Cardiac ventricle fibroblast (primary cell): ENCODE measurements around a stretch of chr5.

DNA sequence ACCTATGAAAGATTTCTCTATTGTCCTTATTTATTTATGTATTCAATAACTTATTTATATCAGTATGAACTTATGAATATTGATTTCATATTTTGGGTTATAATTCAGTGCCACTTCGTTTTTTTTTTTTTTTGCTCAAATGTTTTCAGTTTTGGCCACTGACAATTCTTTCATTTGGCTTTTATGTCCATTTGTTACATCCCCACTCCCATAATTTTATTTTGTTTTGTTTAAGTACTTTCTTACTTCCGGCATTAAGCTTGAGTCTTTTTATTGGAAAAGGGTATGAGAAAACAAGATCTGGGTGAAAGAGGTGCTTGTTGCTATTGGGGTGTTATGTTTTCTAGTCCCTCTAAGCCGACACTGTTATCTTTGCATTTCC, 620.6 kb upstream of the CTNND2 start:
- RAMPAGE, long total RNA = no peak

DNA sequence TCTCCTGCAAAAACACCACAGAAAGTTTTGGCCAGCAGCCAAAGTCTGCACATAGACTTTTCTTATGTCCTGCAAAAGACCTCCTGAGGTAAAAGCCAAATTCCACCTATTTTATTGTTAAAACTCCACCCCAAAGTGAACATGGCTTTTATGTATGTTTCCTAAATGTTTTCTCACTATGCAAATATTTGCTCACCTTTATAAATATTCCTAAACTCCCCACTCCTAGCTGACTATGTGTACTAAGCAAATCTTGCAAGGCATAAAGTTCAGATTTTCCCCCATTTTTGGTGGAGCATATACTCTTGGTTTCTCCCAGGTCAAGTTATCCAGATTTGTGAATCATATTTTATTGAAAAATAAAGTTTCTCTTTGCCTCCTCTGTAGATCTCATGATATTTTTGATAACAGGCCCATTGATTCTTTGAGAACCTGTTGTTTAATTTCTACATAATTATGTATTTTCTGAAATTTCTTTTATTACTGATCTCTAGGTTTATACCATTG, 446.1 kb downstream of the DNAH5 start:
- RAMPAGE, long total RNA = no peak

GRCh38 chr5:14179366-14179966, 36.3 kb downstream of the TRIO start:
- RAMPAGE, long total RNA = no peak

GRCh38 chr5:14184651-14185016, 41.5 kb downstream of the TRIO start:
- RAMPAGE, long total RNA = no peak

- RAMPAGE, long total RNA = no peak
Measured at GRCh38 chr5:14212909-14213381, 69.8 kb downstream of the TRIO start.

DNA sequence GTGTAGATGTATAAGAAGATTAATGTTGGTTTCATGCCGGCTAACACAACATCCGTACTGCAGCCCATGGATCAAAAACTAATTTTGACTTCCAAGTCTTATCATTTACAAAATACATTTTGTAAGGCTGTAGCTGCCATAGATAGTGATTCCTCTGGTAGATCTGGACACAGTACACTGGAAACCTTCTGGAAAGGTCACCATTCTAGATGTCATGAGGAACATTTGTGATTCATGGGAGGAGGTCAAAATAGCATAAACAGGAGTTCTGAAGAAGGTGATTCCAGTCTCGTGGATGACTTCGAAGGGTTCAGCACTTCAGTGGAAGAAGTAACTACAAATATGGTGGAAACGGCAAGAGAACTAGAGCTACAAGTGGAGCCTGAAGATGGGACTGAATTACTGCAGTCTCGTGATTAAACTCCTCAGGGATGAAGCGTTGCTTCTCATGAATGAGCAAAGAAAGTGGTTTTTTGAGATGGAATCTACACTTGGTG, 78.2 kb downstream of the TRIO start:
- RAMPAGE, long total RNA = no peak

DNA sequence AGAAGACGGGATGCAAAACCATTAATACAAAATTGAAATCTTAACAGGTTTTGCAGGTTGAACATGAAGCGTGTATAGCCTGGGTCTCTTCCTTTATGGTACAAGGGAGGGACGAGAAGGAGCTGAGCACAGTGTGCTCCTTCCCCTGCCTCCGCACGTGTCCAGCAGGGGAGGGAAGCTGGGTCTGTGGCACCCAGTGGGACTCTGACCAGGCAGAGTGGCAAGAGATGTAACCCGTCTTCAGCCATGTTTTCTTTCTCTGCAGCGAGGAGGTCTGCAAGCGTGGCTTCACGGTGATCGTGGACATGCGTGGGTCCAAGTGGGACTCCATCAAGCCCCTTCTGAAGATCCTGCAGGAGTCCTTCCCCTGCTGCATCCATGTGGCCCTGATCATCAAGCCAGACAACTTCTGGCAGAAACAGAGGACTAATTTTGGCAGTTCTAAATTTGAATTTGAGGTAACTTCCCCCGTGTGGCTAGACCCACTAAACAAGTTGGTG, 143.5 kb downstream of the TRIO start:
- RAMPAGE, long total RNA = no peak

DNA sequence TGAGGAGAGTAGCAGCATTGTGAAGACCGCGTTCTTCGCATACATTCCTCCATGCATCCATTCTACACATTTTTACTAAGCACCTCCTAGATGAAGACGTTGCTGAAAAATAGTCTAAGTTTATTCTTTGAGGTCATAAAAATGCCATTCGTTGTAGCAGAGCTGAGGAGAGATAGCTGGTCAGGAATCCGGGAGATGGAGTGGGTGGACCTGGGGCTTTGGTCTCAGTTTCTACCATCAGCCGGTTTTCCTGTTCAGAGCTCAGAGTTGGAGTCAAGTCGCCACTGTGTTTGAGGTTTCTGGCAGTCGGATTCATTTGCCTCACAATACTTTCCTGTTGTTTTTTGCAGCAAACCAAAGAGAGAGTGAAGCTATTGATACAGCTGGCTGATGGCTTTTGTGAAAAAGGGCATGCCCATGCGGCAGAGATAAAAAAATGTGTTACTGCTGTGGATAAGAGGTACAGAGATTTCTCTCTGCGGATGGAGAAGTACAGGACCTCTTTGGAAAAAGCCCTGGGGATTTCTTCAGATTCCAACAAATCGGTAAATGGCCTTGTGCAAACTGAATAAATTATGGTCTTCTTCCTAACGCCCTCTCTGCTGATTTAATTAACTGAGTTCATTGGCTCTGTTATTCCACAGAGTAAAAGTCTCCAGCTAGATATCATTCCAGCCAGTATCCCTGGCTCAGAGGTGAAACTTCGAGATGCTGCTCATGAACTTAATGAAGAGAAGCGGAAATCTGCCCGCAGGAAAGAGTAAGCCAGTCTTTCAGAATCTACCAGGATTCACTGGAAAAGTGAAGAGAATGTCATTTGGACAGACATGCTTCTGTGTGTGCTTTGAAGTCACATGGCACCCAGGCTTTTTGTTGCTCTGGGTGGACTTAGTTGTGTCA, 194.3 kb upstream of the OTULINL start:
- RAMPAGE, long total RNA = no peak

DNA sequence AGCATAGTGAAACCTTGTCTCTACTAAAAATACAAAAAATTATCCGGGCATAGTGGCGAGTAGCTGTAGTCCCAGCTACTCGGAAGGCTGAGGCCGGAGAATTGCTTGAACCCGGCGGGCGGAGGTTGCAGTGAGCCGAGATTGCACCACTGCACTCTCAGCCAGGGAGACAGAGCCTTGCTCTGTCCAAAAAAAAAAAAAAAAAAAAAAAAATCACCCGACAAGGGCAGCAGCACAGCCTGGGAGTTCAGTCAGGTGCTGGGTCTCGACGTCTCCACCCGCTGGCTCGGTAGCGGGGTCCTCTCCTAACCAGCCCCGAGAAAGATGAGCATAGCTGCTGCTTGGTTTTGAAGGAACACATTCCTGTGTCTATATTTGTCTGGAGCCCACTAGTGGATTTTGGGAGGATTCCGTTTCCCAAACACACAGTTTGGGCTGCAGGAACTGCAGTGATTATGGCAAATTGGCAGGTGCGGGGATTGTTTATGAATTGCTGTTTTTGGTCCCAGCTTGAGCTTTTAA, 1.1 kb downstream of the OTULINL start:
- RAMPAGE, long total RNA = no peak

DNA sequence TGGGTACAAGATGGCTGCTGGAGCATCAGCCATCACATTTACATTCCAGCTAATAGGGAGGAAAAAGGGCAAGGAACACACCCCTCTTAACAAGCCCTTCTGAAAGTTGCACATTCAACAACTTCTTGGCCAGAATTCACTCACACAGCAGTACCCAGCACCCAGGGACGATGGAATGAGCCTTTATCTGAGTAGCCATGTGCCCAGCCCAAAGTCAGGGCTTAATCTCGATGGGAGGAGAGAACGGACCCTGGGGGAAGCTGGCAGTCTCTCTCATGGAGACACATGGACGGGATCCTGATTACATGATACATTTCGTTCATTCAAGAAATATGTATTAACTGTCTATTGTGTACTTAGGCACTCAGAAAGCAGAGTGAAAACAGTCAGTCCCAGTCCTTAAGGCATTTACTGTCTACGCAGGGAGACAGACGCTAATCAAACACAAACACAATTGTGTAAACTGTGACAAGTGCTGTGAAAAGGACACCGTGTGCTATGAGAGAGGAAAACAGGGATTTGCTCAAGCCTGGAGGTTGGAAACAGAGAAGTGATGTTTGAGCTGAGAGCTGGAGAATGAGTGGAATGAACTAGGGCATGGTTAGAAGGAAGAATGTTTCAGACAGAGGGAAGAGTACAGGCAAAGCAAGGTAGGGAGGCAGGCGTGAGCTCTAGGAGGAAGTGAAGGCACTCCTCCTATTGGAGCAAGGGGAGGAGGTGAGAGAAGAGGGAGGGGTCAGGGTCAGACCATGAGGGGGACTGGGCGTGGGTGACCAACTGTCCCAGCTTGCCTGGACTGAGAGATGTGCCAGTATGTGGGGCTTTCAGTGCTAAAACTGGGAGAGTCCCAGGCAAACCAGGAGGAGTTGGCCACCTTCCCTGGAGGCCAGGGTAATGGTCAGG, 7.4 kb downstream of the OTULINL start:
- RAMPAGE, long total RNA = no peak

DNA sequence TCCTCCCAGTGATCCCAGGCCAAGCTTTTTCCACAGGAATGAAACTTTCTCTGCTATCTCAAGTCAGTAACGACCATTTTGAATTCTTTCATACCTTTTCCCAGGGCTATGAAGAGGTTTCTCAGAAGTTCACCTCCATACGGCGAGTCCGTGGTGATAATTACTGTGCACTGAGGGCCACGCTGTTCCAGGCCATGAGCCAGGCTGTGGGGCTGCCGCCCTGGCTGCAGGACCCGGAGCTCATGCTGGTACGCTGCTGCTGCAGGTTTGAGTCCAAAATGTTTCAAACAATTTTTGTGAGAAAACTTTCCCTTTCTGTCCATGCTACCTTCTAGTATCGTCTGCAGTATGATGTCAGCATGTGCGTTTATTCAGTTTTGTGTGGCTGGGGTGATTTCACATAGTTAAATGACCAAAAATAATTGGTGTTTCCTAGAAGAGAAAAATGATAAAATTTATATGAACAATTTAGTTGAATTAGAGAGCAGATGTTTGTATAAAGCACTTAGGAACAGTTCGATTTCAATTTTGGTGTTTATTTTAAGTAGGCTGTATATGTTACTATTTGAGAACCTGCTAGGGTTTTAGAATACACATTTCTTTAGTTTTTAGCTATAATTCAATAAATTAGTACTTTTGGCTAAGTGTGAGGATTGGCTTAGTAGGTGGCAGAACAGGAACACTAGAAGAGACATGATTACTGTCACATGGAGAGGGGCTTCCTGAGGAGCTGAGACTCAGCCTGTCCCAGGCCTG, 17.0 kb downstream of the OTULIN start:
- RAMPAGE, long total RNA = no peak

DNA sequence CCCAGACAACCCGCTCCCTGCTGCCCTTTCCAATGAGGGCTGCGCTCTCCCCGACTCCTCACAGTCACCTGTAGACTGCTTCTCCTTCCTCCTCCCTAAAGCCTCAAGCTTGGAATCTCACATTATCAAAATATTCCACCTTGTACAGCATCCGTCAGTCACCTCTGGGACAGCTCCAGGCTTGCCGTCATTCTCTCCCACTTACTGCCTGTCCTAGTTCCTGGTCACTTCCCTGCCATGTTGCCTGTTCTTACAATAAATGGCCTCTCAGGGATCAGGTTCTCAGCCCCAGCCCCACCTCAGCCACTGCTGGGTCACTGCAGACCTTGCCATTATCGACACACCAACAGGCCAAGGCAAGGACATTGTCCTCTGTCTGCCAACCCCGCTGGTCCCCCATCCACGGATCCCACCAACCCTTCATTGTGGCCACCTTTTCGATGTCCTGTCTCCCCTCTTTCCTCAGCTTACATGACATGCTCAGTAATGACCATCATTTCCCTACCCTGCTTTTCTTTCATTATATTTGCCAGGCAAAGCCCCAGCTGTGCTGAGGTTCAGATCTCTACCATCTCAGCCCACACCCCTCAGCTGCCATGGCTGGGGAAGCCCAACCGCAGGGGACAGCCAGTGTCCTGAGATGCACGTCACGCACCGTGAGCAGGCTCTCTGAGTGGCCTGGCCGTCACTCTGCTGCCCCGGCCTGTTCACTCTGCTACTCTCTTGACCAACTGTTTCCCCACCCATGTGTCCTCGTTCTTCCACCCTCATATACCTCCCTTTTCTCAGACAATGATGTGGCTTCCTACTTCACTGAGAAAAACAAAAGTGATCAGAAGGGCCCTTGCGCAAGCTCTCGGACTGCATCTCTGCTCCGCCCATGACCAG, 47.3 kb downstream of the OTULIN start:
- RAMPAGE, long total RNA = no peak

DNA sequence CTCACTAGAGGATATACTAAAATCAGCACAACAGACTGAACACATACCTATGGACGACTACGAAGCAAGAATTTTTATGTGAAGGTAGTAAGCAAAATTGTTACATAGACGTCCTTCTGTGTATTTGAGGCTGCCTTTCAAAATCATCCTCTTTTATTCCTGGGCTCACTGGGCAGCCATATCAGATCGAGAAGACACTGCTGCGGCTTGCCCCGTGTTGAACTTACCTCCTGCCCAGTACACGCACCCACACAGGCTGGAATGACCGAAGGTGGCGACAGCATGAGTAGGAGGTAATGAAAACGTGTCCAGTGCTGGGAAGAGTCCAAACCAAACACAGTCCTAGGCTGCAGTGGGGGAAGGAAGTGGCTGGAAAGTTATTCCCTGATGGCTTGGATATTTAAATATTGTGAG, 41.5 kb downstream of the ANKH start:
- RAMPAGE, long total RNA = no peak

GRCh38 chr5:14925838-14926312, 54.3 kb upstream of the ANKH start:
- RAMPAGE, long total RNA = no peak

- RAMPAGE, long total RNA = no peak
Measured at GRCh38 chr5:15786561-15787104, 286.7 kb downstream of the FBXL7 start.

- RAMPAGE, long total RNA = no peak
Measured at GRCh38 chr5:15901826-15902467, 277.6 kb downstream of the MARCHF11 start.

- RAMPAGE, long total RNA = no peak
Measured at GRCh38 chr5:16467080-16467274, 1.4 kb upstream of the ZNF622 start.

GRCh38 chr5:16467275-16467979, 1.8 kb upstream of the ZNF622 start:
- RAMPAGE, long total RNA = no peak

DNA sequence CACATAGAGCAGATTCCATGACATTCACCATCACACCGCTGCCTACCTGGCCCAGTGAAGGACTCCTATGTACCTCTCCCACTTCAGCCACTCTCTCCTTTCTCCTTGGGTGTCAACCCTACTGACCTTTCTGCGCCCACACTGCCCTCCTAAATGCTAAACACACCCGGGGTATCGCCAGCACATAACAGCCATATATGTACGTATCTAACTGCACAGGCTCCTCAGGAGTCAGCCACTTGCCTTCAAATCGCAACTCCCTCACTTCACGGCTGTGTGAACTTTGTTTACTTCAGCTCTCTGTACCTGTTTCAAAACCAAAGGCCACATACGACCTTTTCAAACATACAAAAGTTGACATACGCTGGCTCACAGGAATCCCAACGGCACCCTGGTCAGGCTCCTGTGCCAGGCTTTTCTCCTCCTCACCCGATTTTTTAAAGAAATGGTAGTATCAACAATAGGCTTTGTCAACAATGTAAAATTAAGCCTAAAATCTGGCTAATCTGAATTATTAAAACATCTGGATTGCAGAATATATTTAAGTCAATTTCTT, 38.9 kb upstream of the ZNF622 start:
- RAMPAGE, long total RNA = no peak

GRCh38 chr5:16545208-16545815, 71.5 kb downstream of the RETREG1 start:
- RAMPAGE, long total RNA = no peak